Mononuclear cell (primary cell): ENCODE data around the genes ADGRF4, PTCHD4, MMUT, TFAP2B and TRAM2.

- RRBS, result 91% methylated on average over 2 of the region's 9 CpGs
Observed at GRCh38 chr6:46949630-46950414, 28.1 kb upstream of the ADGRF5 start.

- RRBS, result no CpG with 5 or more reads among the region's 5 CpGs
Observed at GRCh38 chr6:46951330-46951943, 29.7 kb upstream of the ADGRF5 start.

- RRBS, result no CpG with 5 or more reads among the region's 2 CpGs
Observed at GRCh38 chr6:46952273-46952542, 30.5 kb upstream of the ADGRF5 start.

DNA sequence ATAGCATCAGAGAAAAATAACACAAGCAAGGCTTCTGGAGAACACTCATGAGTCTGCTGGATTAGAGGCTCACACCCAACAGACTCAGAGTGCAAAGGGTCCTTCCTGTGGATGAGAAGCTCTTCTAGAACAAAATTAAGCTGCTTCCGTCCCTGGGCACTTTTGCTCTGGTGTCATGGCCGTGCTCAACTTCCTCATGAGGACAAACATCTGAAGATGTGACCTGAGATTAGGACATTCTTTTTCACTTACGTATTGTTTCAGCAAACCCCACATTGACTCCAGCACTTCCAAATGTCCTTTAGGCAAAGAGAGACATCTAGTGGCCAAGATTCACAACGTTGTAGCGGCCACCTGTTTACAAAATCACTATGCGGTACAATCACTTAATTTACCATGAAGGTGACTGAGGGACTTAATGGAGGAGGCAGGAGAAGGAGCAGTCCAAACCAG is 5.3 kb upstream of the ADGRF1 start:
- RRBS, result no CpG with 5 or more reads among the region's 6 CpGs

GRCh38 chr6:47197957-47198603 is 111.6 kb downstream of the TNFRSF21 start:
- RRBS, result no CpG with 5 or more reads among the region's 6 CpGs

DNA sequence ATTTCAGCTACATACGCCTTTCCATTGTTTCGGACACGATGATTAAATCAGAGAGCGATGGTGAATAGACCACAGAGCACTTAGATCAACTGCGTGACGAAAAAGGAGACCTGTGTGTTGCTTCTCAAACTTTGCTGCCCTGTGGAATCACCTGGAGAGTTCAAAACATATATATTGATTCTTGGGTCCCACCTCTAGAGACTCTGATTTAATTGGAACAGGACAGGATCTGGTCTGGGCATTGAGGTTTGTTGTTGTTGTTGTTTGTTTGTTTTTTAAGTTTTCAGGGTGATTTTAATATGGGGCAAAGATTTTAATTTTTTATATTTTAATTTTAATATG is 440 bp upstream of the TNFRSF21 start:
- RRBS, result no CpG with 5 or more reads among the region's 6 CpGs

- RRBS, result no CpG with 5 or more reads among the region's 7 CpGs
Observed at GRCh38 chr6:47698223-47698897, at the start of gene ADGRF4. TSS of gene ADGRF4 (plus strand) at chr6:47698580.

GRCh38 chr6:47740491-47741042 is 41.3 kb upstream of the OPN5 start:
- RRBS, result no CpG with 5 or more reads among the region's 3 CpGs

GRCh38 chr6:47741734-47742319 is 40.0 kb upstream of the OPN5 start:
- RRBS, result no CpG with 5 or more reads among the region's 3 CpGs

- RRBS, result no CpG with 5 or more reads among the region's 3 CpGs
Observed at GRCh38 chr6:48110855-48111521, at the start of gene PTCHD4. TSS of gene PTCHD4 (minus strand) at chr6:48111197.

DNA sequence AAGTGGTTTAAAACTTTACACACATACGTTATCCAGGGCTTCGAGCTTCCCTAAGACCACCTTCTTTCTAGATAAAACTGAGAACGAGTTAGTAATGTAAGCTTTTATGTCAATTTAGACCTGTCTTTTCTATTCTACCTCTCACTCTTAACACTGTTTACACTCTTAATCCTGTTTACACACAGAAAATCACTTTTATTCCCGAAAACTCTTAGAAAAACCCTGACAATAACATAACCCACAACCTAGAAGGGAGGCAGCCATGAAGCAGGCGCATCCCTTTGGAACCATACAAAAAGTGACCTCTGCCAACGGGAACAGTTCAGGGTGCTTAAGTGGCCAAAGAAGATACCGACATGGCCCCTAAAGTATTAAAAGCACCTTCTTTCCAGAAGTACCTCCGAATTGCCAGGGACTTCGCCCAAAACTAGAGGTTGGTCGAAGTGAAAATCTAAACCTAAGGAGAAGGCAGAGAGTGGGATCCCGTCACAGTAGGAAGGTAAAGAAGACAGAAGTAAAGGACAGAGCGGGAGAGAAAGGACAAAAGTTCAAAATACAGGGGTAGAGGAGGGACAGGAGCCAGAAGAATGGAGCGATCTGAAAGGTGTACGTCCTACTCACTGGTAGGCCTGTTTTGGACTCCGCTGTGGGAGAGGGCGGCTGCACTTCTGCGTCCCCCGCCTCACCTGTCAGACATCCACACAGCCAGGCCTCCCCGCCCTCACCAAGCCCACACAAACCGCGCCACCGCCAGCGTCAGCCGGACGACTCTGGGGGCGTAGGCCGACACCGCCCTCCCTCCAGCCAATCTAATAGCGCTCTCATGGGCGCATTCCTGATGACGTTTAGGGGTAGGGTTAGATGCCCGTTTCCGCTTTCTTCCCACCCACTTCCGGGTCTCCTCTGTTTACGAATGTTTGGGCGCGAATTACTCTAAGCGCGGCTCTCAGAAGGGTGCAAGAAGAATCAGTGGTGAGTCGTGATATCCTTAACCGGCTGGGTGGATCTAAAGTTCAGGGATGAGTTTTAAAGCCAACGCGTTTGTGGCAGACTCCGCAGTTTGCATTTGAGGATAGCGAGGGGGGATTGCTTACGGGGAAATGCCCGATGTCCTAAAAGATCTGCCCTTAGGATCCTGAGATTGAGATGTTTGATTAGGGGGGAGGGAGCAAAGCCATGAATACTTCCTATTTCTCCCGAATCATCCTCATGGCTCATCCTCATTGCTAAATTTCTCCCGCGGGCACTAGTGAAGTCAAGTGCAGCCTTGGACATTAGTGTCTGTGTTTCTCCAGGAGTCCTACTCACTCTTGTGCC is at the start of gene MMUT:
MMUT (minus strand) TSS at position 772 of the 1,317 bp plus-strand sequence.
- RRBS, result 2% methylated on average over 8 of the region's 50 CpGs

DNA sequence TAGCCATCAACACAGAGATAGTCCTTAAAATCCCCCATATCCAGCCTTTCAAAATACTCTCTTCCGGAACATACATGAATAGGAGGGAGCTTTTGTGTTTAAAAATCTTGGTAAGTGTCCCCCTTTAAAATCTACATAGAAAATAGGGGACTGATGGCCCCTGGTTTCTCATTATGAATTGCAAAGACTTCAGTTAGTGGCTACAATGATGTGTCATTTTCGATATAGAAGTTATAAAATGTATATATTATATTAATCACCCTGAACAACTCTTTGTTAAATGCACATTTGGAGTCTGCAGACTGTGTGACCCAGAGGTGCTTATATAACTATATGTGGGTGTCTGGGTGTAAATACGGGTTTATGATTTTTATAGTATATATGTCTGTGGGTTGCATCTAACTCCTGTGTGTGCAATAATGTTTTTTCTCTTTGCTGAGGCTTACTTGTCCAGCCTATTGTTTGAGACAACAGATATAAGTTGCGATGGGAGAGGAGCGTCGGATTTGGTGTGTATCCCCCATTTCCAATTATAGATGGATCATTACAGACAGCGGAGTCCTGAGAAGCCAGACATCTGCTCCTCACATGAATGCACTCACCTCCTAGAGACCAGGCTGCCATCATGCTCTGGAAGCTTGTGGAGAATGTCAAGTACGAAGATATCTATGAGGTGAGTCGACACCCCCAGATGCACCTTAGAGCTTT is at the start of gene TFAP2B:
TFAP2B (plus strand) TSS at position 572 of the 708 bp plus-strand sequence.
- RRBS, result no CpG with 5 or more reads among the region's 9 CpGs

DNA sequence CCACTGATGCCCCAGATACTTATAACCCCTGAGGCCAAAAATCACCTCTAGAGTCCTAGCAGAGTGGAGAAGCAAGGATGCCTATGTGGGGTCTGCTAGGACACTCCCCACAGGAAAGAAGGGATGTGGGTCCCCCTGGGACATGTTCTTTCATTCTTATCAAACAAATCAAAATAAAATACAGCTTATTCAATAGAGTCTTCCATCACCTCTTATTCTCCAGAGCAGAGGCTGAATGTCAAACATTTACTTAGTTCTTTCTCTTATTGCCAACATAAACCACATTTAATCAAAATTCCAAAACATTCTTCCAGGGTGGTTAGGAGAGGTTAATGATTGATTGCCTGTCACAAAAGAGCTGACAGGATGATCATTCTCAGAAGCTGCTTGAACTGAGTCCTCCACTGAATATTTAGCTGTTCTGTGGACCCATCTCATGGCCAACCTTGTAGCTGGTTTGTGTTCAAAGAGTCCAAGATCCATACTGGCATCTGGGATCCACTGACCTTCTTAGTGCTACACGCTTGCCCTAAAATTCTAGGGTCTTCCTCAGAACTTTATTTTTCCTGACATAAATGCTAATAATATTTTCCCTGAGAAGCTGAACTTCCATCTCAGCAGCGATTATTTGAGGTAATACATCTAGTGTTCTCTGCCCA is 37.3 kb upstream of the PKHD1 start:
- RRBS, result no CpG with 5 or more reads among the region's 2 CpGs

DNA sequence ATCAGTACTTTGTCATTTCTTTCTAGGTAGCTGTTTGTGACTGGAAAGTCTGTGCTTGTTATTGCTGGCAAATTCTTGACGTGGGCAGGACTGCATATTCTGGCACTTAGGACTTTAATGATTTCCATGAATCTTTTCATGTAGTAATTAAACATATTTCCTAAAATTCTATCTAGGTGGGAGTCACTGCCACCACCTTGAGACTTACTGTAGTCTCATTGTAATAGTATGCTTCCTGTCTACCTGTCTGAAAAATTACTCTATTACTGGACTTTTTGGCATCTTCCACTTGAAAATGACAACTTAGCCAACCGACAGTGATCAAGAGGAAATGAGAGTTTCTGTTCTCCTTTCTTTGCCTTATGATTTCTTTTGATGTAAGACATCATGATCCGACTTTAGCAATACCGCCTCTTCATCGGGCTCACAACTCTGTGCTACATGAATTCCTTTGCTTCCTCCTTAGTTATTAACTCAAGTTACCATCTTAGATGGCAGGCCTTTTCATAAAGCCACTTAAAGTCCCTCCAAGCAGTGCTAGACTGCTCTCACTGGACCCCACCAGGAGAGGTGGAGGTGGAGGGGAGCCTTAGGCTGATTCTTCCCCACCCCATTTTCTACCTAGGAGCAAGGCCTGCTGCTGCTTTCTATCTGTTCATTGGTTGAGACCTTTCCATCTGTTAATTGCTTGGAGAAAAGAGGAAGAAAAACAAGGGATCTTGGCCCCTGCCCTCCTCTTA is 21.4 kb upstream of the MCM3 start:
- RRBS, result no CpG with 5 or more reads among the region's 5 CpGs

DNA sequence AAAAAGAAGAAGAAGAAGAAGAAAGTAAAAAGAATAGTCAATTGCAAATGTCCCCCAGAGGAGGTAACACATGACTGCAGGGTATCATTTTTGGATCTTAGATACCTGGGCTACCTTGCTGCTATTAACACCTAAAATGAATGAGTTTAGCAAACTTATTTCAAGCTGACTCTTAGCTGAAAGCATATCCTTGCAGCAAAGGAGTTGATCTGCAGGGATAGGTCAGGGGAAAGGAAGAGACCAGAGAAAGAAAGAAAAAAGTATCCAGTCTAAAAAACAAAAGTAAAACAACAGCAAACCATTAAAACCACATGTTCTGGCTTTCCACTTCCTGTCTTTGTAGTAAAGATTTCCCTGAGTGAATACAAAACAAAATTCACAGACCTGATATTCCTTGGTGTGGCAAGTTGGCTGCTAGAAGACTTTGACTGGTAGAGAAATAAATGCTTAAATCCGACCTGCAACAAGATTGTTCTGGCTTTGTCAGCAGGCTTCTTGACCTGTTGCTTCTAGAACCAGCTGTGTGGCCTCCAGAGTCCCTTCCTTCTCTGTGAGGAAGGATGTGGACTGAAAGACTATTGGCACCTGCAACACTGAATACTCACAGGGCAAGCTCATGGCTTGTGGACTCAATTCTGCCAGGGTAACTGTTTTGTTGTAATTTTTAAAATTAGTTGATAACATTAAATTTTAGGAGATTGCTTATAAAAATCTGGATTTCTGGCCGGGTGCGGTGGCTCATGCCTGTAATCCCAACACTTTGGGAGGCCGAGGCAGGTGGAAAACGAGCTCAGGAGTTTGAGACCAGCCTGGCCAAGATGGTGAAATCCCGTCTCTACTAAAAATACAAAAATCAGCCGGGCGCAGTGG is 23.5 kb upstream of the MCM3 start:
- RRBS, result no CpG with 5 or more reads among the region's 8 CpGs

DNA sequence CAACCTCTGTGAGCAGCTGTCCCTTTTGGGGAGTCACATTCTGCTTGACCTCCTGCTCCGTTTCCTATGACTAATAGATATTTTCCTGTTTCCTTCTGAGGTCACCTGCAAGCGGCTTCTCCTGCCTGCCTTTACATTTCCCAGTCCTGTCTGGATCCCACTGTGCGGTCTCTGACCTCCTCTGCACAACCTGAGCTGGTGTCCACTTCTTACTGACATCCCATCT is 54.2 kb downstream of the TRAM2 start:
- RRBS, result no CpG with 5 or more reads among the region's 3 CpGs

DNA sequence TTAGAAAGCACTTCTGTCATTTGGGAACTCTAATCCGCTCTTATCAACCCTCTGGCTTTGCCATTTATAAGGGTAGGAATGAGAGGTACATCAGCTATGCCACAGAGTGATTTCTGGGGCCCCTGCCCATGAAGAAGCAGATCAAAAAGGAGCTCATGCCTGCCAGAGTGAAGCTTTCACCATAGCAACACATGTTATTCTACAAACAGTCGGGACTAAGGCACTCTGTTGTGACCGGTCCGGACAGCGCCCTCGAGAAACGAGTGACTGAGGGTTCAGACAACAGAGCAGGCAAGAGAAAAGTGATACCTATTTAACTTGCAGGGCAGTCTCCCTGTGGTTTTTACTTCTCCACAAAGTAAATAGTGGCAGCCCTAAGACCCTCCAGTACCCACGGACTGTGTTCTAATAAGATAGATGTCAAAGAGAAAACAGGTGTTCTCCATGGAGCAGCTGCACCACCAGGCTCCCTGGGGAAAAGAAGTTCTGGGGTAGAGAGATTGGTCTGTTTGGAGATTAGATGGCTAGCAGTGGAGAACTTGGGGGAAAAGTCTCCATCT is 5.6 kb downstream of the TRAM2 start:
- RRBS, result no CpG with 5 or more reads among the region's 8 CpGs

DNA sequence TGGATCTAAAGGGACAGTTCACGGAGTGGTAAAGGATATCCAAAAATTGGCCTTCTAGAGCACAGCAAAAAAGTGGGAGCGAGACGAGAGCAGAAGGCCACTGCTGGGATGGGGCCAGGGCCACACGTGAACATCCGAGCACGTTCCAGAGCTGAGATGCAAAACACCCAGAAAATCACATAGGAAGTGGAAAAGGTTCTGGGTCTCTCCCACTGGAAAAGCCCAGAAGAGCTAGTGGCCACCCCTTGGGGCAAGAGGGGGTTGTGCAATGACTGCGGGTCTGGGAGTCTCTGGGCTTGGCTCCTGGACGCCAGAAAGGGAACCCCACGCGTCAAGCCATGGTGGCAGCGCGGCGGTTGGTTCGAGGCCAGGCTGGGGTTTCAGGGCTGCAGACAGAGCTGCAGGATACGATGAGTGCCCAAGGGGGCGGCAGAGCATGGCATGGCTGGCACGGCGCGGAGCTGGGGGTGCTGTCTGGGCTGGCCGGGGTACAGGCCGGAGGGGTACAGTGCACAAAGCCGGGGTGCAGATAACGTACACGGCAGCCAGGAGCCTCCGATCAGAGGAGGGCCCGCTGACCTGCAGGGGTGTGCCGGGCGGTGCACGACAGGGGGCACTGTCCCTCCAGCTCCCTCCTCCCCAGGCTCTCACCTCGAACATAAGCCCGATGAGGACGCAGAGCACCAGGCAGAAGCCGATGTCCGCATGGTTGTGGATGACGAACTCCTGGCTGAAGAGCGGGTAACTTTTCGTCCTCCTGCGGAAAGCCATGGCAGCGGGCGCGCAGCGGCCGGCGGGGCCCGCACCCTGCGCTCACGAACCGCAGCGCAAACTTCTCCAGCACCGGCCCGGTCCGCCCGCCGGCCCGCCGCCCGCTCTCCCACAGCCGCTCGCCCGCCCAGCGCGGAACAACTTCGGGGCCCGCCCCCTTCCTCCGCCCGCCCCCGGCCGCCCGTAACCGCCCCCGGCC is at the start of gene TRAM2:
TRAM2 (minus strand) TSS at position 916 of the 970 bp plus-strand sequence.
- RRBS, result 2% methylated on average over 21 of the region's 71 CpGs

DNA sequence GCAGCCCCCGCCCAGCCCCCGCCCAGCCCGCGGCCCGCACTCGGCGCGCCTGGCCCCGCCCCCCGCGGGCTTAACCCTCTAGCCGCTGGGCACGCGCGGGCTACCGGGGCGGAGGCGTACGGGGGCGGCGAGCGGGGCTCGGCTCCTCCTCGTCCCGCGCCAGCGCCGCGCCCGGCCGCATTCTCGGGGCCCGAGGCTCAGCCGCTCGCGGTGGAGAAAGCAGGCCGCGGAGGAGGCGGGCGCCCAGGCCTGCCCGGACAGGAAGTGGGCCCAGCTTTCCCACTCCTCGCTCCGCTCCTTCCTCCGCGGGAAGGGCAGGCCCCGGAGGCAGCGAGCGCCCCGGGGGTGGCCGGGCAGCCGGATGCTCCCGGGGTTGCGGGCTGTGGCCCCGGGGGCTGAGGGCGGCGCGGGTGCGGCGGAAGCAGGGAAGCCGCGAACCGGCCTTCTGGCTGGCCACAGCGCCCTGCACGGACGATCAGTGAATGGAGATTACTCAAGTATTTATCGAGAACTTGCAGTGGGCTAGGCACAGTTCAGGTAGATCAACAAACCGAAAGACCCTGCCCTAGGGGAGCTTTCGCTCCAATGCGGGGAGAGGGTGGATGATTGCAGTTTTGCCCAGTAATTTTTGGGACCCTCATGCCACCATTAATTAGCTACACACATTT is 389 bp upstream of the TRAM2 start:
- RRBS, result 1% methylated on average over 46 of the region's 69 CpGs

DNA sequence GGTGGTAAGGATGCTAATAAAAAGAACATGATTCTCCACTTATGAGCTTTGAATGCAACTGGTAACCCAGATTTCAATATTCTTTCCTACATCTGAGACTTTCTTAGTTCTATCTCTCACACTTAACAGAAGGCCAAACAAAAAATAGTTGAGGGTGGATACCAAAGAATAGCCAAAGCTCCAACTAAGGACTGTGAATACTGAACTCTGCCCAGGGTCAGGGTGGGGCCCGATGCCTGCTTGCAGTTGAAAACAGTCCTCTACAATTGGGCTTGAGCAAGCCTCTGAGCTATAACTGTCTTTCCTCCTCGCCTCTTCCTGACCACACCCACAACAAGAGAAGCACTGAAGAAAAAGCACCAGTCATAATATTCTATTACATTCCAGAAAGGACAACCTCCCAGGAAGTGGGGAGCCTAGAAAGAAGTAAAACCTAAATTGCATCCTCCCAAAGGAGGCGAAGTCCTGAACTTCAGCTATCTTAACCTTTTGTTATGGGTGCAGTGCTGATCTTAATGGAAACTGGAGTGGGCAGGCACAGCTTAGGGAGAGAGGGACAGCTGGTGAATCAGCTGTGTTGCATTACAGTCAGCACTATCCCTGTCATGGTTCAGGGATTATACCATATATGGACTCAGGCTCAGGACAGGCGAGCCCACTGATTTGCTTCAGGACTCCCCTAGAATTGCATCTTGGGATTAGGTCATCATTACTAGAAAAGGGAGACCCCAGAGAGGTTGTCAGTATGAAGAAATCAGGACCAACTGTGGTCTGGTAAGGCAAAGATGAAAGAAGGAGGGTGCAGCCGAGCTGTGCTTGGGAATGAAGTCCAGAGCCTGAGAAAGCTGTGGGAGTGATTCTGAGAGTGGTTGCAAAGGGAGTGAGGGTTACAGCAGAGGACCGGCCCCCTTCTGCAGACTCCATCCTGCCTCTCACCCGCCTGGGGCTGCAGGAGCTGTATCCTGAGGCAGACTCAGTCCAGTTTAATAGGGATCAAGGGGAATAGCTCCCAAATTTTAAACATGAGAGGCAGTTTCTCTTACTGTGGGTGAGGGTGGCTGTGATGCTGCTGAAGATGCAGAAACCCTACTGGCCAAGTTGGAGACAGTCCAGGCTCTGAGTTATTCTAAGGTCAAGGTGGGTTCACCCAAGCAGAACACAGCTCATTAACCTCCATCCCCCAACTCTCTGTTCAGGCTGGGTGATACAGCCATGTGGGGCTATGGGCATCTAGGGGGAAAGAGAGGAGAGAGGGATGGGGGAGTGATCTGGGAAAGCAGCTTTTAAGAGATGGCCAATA is 18.4 kb upstream of the TRAM2 start:
- RRBS, result no CpG with 5 or more reads among the region's 7 CpGs